ENCODE results near the gene EPSTI1.

- PRO-cap, 4 experiments: no peak in any of the 4 experiments
- RAMPAGE, long total RNA, 2 experiments: no peak in any of the 2 experiments
- RRBS: no CpG with 5 or more reads among the region's 6 CpGs
These were observed 28.6 kb downstream of the EPSTI1 start for GRCh38 chr13:42963227-42964006.

- PRO-cap, 4 experiments: no peak in any of the 4 experiments
- RAMPAGE, long total RNA, 2 experiments: no peak in any of the 2 experiments
- RRBS: no CpG with 5 or more reads among the region's 1 CpG
These were observed 10.2 kb downstream of the EPSTI1 start for GRCh38 chr13:42981791-42982322.

DNA sequence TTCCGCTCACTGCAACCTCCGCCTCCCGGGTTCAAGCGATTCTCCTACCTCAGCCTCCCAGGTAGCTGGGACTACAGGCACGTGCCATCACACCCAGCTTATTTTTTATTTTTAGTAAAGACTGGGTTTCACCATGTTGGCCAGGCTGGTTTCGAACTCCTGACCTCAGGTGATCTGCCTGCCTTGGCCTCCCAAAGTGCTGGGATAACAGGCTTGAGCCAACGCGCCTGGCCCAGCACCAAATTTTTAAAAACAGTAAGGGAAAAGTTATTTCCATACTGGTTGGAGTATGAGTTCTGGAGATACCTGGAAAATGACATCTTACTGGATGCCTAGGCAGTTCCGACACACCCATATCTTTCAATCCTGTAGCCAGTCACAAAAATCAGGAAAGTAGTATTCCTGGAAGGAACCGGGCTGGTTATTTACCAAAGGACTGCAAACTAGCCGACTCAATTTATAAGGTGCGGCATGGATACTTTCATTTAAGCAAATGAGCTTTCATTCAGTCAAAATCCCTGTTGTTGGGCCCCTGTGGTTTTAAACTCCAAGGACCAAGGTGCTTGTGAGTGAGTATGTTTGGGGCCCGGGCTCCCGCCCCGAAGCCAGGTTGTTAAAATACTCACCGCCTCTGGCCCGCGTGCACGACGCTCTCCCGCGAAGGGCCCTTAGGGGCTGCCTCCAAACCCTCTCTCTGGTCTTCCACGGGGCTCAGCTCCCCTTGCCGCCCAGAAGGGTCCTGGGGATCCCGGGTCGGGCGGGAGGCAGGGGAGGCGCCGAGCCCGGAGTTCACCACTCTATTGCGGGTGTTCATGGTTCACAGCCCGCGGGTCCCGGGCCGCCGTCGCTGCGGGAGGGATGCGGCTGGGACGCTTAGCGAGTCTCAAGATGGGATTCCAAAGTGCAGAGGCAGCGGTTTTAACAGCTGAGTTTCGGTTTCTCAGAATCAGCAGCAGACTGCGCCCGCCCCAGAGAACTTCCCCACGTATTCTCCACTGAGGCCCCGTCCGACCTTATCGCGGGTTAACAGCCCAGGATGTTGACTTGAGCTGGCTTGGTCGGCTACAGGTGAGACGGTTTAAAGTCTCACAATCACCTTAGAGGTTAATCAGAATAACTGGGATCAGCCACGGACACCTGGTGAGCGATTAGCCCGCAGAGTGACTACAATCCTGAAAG, at the start of gene EPSTI1:
Gene EPSTI1, minus strand, starts transcription at position 890 of the 1,179 bp plus-strand sequence.
- PRO-cap, 4 experiments: peak in 4 of 4 experiments; most common plus-strand start position 955 of the sequence (in 4); most common minus-strand start position 885 of the sequence (in 4)
- RAMPAGE, long total RNA, 2 experiments: start-site peak on the minus strand in 1 of 2 experiments, centred at position 889 of the sequence, 34 reads per replicate
- RRBS: 2% methylated on average over 5 of the region's 55 CpGs

- PRO-cap, 4 experiments: no peak in any of the 4 experiments
- RAMPAGE, long total RNA, 2 experiments: no peak in any of the 2 experiments
- RRBS: no CpG with 5 or more reads among the region's 4 CpGs
These were observed 12.8 kb downstream of the DNAJC15 start for GRCh38 chr13:43036250-43036533.

GRCh38 chr13:43054583-43055822, 31.6 kb downstream of the DNAJC15 start:
- PRO-cap, 4 experiments: peak in 4 of 4 experiments; most common plus-strand start chr13:43055412 (in 4); most common minus-strand start chr13:43054991 (in 1)
- RAMPAGE, long total RNA, 2 experiments: no peak in any of the 2 experiments
- RRBS: no CpG with 5 or more reads among the region's 14 CpGs

GRCh38 chr13:43307637-43308369, 284.4 kb downstream of the DNAJC15 start:
- PRO-cap, 4 experiments: peak in 1 of 4 experiments; most common minus-strand start chr13:43307898 (in 1)
- RAMPAGE, long total RNA, 2 experiments: no peak in any of the 2 experiments
- RRBS: no CpG with 5 or more reads among the region's 11 CpGs

DNA sequence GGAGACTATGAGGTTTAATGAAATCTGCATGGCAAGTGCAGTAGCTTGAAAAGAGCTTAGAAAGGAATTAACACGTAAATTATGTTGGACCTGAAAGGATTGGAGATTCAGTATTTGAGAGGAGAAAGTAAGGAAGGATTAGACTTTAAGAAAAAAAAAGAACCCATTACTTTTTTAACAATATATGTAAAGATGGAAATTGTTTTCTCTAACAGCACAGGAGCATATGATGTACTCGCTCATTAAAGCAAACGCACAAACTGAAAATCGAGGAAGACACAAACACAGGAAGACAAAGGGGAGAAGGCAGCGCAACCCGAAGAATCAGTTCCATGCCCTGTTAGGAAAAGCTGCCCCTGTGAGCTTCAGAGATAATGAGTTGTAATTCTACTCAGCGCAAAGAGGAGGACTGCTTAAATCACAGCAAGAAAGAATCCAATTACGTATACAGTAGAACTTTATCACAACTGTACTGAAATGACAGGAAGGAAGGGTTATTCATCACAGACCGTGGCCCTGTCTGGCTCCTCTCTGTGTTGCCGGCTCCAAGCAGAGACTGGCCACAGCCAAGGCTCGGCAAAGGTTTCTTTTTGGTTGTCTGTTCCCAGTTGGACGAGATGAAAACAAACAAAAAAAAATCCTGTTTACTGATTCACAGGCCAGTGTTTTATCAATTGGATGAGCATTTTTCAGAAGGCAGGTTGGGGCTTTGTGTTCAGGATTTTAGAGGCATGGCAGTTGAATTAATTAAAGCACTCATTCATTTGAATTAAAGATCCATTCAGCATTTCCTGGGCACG, 340.7 kb downstream of the DNAJC15 start:
- PRO-cap, 4 experiments: no peak in any of the 4 experiments
- RAMPAGE, long total RNA, 2 experiments: no peak in any of the 2 experiments
- RRBS: no CpG with 5 or more reads among the region's 13 CpGs

DNA sequence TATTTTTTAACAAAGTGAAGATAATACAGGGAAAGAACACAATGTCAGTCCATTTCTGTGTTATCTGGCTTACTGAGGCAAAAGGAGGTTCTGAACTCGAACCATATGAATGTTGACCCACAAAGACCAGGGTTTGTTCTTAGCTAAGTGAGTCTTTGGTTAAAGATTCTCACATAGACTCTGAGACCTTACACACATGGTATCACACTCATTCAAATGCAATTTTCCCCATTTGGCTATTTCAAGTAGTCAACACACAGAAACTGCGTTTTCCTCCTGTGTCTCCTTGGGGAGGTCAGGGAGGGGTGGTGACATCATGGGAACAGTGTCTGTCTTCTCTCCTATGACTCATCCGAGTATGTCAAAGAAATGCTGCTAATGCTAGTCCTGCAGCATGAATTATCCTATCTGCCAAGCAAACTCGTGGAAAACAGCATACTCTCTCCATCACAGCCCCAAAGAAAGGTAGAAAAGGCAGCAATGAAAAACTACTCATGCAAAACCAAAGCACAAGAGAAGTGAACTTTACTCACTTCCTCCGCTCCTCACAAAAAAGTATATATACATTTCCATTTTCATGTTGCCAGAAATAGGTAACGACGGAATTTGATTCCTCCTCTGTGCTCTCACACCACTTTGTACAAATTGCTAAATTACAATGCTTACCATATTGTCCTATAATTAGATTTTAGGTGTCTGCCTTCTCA, 100.2 kb downstream of the ENOX1 start:
- PRO-cap, 4 experiments: no peak in any of the 4 experiments
- RAMPAGE, long total RNA, 2 experiments: no peak in any of the 2 experiments
- RRBS: no CpG with 5 or more reads among the region's 7 CpGs

- PRO-cap, 4 experiments: peak in 2 of 4 experiments; most common plus-strand start chr13:43785926 (in 1); most common minus-strand start chr13:43785717 (in 2)
- RAMPAGE, long total RNA, 2 experiments: no peak in any of the 2 experiments
- RRBS: 2% methylated on average over 41 of the region's 70 CpGs
These were observed 985 bp downstream of the ENOX1 start for GRCh38 chr13:43785564-43786409.

DNA sequence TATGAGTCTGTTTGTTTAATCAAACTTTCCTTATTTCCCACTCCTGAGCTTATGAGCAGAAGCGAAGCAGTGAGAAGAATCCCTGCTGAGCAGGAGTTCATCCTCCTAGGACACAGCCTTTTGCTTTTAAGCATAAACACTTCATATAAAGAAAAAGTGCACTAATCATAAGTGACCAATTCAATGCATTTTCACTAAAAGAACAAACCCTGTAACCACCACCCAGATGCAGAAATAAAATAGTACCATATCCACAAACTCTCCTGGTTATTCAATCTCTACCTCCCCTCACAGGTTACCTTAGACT, 60.9 kb upstream of the SMIM2 start:
- PRO-cap, 4 experiments: peak in 2 of 4 experiments; most common plus-strand start position 58 of the sequence (in 2)
- RAMPAGE, long total RNA, 2 experiments: no peak in any of the 2 experiments
- RRBS: no CpG with 5 or more reads among the region's 1 CpG

DNA sequence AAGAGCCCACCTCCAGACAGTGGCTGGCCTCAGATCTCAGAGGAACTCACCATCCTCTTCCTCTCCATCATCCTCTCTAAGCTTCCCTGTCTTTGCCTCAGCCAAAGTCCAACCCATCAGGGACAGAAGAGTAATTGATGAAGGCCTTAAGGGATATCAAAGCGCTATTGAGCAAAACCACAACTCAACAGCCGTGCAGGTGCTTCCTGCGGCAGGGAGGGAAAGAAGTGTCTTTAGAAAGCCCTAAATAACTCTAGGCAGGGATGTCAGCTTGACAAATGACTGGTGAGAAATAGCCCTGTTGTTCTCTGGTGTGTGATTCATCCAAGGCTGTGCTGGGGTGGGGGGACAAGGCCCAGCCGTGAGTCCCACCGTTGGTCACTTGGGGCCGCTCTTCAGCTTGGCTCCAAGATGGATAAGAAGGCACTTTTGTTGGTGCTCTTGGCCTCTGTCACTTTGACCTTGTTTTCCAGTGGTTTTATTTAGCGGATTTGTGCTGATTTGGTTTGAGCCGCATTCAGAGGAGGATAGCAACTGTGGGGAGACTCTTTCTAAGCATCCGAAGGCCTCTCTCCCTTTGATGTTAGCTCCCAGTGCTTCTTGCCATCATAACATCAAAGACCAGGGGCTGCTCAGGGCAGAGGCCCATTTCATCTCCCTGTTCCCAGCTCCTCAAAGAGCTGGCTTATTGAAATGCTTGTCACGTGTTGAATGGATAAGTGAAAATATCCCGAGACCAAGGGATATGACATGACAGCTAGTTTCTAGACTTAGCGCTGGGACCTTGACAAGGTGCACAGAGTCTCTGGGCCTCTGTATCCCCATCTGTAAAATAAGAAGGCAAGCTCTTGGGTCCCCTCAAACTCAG, 82.3 kb upstream of the SMIM2 start:
- PRO-cap, 4 experiments: no peak in any of the 4 experiments
- RAMPAGE, long total RNA, 2 experiments: no peak in any of the 2 experiments
- RRBS: no CpG with 5 or more reads among the region's 12 CpGs

GRCh38 chr13:44258739-44259535, 97.9 kb upstream of the SMIM2 start:
- PRO-cap, 4 experiments: peak in 2 of 4 experiments; most common plus-strand start chr13:44259330 (in 1)
- RAMPAGE, long total RNA, 2 experiments: no peak in any of the 2 experiments
- RRBS: no CpG with 5 or more reads among the region's 9 CpGs

DNA sequence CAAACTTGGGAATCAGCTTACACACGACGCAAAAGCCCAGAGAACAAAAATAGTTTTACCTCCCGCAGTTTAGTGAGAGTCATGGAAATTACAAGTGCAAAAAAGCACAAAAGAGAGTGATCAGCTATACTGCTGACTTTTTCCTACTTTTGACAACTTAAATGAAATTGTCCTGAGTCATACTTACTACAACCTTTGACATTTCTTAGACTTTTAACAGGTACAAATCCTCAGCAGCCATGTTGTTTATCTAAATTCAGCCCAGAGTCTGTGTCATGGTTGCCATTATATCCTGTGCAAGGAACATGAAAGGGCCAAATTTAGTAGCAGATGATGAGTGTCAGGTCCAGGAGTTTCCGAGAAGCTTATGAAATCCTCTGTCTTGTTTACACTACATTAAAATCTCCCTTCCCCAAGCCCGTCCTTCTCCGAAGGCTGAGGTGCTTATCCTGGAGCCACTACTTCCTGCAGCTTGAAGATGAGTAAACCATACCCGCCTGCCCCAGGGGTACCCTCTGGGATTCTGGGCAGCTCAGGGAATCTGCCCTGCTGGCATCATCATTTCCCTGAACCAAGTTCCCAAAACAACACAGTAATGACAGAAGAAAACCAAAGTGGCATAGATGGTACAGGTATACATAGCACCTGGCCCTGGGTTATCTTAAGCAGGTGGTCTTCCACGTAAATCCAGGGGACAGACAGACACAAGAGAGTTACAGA, 102.6 kb upstream of the SERP2 start:
- PRO-cap, 4 experiments: no peak in any of the 4 experiments
- RAMPAGE, long total RNA, 2 experiments: no peak in any of the 2 experiments
- RRBS: no CpG with 5 or more reads among the region's 8 CpGs

GRCh38 chr13:44367805-44368241, 5.8 kb upstream of the SERP2 start:
- PRO-cap, 4 experiments: no peak in any of the 4 experiments
- RAMPAGE, long total RNA, 2 experiments: no peak in any of the 2 experiments
- RRBS: no CpG with 5 or more reads among the region's 3 CpGs

DNA sequence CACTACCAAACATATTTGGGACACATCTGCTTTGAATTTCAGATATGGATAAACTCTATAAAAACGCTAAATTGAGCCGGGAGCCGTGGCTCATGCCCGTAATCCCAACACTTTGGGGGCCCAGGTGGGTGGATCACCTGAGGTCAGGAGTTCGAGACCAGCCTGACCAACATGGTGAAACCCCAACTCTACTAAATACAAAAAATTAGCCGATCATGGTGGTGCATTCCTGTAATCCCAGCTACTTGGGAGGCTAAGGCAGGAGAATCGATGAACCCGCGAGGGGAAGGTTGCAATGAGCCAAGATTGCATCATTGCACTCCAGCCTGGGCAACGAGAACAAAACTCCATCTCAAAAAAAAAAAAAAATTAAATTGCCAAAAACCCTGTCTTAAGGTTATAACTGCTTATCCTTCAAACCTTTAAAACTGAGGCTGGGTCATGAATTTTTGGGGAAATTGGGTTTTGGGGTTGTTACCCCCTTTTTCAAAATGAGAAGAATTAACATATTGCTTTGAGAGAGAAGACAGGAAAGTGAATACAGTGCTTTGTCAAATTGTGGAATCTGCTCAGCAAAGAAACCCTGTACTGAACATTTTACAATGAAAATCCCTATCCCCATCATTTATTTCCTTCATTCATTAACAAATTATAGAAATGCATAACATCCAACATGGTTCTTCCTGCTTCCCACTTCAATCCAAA, 13.2 kb downstream of the TSC22D1 start:
- PRO-cap, 4 experiments: no peak in any of the 4 experiments
- RAMPAGE, long total RNA, 2 experiments: no peak in any of the 2 experiments
- RRBS: no CpG with 5 or more reads among the region's 10 CpGs

DNA sequence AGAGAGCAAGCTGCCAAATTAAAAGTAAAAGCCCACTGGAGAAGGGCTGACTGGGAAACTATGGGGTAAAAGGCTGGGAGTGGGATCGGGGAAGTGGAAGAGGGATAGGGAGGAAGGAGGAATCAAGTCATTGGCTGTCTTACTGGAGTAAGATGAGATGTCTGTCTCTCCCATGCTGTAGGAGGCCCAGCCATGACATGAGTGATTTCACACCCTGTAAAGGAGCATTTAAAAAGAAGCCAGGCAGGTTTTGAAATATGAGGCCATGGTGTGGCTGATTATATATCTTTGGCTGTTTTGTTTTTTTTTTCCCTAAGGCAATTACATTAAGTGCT, 183.4 kb upstream of the TSC22D1 start:
- PRO-cap, 4 experiments: no peak in any of the 4 experiments
- RAMPAGE, long total RNA, 2 experiments: no peak in any of the 2 experiments
- RRBS: no CpG with 5 or more reads among the region's 1 CpG

DNA sequence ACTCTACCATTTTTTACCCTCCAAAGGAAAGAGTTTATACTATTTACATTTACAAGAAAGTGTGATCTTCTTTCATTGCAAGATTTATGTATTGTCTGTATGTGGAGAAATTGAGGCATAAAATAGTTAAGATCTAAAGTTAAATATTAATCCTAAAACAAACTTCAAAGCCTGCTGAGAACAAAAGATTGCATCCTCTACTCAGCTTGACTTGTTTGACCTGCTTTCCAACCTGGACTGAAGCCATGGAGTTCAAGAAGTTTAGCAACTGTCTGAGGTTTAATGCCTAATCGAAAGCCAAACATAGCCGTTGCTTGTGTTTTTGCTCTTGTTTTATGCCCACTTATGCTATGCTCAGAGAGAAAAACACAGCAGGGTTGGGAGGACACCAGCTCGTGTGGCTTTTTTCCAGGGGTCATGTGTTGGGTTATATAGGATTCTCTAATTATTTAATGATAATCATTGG, 135.7 kb downstream of the NUFIP1 start:
- PRO-cap, 4 experiments: no peak in any of the 4 experiments
- RAMPAGE, long total RNA, 2 experiments: no peak in any of the 2 experiments
- RRBS: no CpG with 5 or more reads among the region's 3 CpGs

- PRO-cap, 4 experiments: peak in 4 of 4 experiments; most common plus-strand start chr13:44918148 (in 2); most common minus-strand start chr13:44917999 (in 4)
- RAMPAGE, long total RNA, 2 experiments: no peak in any of the 2 experiments
- RRBS: no CpG with 5 or more reads among the region's 41 CpGs
These were observed 71.5 kb downstream of the NUFIP1 start for GRCh38 chr13:44917546-44918298.

DNA sequence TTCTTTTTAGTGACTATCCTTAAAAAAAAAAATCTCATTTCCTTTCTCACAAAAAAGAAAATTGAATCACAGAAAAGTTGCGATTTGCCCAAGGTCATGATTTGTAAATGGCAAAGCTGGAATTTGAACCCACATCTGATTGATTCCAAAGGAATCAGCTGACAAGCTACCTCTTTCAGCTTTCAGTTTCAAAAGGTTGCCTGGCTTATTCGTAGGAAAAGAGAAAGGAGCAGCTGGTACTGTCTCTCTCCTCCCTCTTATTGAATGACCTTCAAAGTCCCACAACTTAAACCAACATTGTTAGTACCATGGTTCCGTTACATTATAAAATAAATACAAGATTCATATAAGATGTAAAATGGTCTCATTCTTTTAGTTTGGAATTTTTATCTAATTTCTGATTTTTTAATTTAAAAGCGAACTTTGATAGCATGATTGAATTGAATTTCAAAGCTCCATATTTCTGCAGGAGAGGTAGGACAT, 18.3 kb upstream of the KCTD4 start:
- PRO-cap, 4 experiments: no peak in any of the 4 experiments
- RAMPAGE, long total RNA, 2 experiments: no peak in any of the 2 experiments
- RRBS: no CpG with 5 or more reads among the region's 4 CpGs

DNA sequence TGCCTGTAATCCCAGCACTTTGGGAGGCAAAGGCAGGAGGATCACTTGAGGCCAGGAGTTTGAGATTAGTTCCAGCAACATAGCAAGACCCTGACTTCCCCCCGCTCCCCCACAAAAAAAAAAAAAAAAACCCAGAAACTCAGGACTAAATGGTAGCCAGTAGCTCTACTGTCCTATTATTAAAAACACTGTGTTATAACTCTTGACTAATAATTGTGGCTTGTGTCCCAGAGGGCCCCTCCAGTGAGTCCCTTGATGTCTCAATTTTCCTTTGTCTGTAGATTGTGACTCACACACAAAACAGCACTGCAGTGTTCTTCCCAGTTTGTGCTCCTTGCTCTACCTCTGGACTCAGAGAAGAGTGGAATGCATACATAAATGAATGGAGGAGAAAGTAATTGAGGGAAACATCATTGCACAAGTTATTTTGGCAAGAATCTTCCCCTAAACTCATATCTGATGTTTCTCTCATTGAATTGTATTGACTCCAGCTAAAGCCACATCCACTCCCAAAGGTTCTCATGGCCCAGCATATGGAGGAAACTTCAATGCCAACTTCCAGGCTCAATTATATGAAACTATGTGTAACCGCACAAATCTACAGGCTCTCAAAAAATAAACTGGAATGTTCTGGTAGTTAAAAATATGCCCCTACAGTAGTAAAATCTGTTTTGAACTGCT, 8.7 kb downstream of the TPT1 start:
- PRO-cap, 4 experiments: no peak in any of the 4 experiments
- RAMPAGE, long total RNA, 2 experiments: no peak in any of the 2 experiments
- RRBS: no CpG with 5 or more reads among the region's 2 CpGs